HEK293 (cell line): ENCODE measurements around a stretch of chr2.

GRCh38 chr2:36583600-36584334 lies 14.2 kb downstream of the FEZ2 start:
- PRO-cap, result no peak
- RRBS, 2 experiments, result no CpG with 5 or more reads among the region's 6 CpGs

DNA sequence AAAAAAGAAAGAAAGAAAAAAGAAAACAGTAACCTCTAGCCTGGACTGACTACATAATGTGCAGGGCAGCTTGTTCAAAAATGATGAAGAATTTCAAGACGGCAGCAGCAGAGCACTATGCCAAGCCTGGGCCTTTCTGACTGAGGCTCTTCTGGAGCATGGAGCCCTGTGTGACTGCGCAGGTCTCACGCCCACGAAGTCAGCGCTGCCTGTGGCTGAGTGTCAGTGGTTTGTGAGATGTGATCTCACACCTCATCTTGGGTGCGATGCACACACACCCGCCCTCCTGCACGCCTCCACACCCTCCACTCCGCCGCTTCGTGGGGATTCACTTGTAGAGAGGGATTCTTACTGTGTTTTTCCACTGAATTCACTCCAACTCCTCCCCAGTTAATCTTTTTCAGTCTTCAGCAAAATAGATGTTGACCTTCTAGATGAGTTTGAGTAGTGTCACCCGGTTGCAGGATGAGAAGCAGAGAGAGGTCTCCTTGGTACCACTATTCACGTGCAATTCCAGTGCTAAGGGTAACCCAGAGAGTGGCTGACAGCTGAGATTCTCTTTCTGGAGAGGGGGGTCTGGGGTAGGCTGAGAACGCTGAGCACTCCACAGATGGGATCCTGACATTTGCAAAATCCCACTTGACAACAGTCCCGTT lies 104.0 kb downstream of the VIT start:
- PRO-cap, result no peak
- RRBS, 2 experiments, result no CpG with 5 or more reads among the region's 15 CpGs

DNA sequence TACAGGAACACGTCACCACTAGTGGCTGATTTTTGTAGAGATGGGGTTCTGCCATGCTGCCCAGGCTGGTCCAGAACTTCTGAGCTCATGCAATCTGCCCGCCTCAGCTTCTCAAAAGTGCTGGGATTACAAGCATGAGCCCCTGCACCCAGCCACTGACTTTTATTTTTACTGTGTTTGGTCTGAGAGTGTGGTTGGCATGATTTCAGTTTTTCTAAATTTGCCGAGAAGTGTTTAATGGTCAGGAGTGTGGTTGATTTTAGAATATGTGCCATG lies 100.2 kb downstream of the STRN start:
- PRO-cap, result no peak
- RRBS, 2 experiments, result no CpG with 5 or more reads among the region's 3 CpGs

DNA sequence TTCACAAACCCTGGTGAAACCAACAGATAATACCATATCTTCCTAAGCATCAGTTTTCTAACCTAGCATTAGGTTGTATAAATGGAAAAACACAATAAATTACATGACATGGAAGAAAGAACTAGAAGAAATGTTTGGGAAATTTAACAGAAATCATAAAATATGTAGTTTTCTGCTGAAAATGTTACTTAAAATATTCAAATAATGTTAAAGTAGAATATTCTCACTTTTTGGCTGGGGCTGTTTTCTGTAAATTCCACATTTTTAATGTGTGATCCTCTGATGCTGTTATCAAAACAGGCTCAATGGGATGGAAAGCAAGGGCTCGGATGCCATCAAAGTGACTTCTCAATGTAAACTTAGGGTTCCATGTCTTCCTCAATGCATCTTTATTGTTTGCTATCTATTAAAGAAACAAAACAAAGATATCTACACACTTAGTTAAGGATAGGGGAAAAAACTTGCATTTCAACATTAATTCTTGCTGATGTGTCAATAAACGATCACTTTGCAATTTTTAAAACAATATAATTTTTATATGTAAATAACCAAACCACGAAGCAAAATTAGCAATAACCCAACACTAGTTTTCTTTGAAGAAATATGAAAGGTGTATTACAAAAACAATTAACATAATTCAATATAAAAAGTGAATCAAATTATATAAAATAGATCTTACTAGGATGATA lies 96.9 kb downstream of the STRN start:
- PRO-cap, result no peak
- RRBS, 2 experiments, result no CpG with 5 or more reads among the region's 3 CpGs

DNA sequence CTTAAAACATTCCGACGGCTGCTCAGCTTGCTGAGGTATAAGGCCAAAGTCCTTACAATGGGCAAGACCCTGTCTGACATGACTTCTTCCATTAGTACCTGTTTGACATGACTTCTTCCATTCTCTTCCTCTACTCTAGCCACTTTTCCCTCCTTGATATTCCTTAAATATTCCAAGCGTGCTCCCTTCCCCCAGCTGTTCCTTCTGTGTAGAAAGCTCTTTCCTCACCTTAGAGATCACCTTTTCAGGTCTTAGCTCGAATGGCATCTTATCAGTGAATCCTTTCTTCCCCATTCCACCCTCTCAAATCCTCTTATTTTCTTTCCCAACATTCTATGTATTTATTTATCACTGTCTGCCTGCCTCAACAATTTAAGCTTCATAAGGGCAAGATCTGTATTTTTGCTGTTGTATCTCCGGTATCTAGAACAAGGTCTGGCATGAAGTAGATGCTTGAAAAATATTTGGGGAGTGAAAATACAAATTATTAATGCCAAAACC lies 4.6 kb downstream of the STRN start:
- PRO-cap, result no peak
- RRBS, 2 experiments, result no CpG with 5 or more reads among the region's 5 CpGs

DNA sequence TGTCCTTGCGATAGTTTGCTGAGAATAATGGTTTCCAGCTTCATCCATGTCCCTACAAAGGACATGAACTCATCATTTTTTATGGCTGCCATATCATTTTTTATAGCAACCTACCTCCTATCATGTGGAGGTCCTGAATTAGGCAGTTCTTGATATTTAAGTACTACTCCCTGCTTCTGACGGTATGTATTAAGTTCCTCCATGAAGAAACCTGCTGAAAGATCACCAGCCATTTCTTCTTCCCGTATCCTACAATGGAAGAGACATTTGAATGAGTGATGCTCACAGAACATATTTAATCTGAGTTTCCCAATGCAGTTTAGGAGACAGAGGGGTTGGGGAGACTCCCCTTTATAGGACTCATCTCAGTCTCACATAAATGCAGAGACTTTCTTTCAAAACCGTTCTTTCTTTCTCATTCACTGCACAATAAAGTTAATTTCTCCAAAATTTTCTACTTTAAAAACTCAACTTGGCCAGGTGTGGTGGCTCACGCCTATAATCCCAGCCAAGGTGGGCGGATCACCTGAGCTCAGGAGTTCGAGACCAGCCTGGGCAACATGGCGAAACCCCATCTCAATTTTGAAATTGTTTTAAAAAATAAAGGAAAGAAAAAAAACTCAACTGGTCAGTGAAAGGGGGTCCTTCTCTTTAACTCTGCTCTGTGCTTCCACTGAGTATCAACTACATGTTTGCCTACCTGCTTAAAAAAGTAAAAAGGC lies 9.0 kb downstream of the EIF2AK2 start:
- PRO-cap, result no peak
- RRBS, 2 experiments, result no CpG with 5 or more reads among the region's 8 CpGs

GRCh38 chr2:37227657-37228004 lies 3.8 kb downstream of the CEBPZ start:
- PRO-cap, result no peak
- RRBS, 2 experiments, result no CpG with 5 or more reads among the region's 3 CpGs

DNA sequence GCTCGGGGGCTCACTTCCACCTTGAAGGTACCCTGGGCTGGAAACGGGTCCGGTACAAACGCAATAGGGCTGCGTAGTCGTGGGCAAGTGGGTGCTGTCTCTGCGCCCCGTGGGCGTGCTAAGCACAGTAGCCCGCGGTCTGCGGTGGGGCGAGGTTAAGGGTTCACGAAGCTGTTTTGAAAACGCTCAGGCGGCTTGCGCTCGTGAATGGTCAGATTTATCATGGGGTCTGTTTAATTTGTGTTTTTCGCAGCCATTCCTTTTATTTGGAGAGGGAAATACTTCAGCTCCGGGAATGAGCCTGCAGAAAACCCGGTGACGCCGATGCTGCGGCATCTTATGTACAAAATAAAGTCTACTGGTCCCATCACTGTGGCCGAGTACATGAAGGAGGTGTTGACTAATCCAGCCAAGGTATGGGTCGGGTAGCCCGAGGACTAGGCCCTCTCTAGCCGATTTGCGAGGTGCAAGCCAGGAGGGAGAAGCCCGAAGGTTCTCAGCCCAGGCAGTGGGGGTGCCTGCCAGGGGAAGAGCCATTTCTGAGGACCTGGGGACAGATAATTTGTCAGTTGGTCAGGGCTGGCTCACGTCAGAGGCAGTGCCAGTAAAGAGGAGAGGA lies 504 bp downstream of the NDUFAF7 start:
- PRO-cap, result bidirectional peak, plus-strand start at position 125 of the sequence, minus-strand start at position 143 of the sequence
- RRBS, 2 experiments, result under 1 to 2% methylated on average over 3 of the region's 31 CpGs

DNA sequence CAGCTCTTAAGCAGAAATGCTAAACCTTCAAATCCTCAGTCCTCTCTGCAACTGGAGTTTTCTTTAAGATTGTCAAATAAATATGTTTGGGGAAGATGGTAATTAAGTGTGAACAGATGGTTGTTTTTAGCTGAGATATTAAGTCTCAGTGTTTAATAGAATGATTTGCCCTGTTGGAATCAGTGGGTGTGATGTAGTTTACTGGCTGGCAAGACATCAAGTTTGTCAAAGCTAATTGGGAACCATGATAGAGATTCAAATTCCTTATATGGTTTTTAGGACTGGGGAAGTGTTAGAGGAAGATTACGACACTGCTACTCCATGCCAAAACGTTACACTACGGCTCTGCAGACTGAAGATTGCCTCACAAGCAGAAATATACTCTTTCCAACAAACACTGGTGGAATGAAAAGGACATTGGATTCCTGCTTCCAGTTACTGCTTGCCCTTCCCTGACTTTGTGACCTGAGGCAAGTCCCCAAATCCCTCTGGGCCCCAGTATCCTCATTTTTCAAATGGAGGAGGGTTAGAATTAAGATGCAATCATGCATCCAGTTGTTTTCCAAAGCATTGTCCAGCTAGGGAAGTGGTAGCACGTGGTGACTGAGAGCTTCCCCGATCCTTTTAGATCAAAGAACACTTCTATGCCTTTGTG lies 147.6 kb downstream of the CDC42EP3 start:
- PRO-cap, result no peak
- RRBS, 2 experiments, result no CpG with 5 or more reads among the region's 5 CpGs

DNA sequence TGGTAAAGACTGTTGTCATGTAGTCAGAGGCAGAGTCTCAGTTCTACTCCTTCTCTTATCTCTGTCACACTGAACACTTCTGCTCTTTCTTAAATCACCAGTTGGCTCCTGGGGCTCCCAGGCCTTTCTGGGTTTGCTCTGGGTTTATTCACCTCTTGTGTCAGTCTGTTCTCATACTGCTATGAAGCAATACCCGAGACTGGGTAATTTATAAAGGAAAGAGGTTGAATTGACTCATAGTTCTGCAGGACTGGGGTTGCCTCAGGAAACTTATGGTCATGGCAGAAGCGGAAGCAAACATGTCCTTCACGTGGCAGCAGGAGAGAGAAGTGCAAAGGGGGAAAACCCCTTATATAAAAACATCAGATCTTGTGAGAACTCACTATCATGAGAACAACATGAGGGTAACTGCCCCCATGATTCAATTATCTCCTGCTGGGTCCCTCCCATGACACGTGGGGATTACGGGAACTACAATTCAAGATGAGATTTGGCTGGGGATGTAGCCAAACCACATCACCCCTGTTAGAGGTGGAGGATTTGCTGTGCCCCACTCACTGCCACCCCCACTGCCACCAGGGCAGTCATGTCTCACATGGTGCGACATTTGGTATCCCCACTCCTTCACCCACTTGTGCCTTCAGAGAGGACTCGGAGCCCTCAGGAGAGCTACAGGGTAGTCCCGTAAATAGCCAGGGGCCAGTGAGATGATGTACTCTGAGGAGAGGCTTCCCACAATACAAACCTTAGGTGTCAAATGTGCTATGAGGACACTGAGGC lies 35.8 kb downstream of the CDC42EP3 start:
- PRO-cap, result no peak
- RRBS, 2 experiments, result no CpG with 5 or more reads among the region's 8 CpGs

DNA sequence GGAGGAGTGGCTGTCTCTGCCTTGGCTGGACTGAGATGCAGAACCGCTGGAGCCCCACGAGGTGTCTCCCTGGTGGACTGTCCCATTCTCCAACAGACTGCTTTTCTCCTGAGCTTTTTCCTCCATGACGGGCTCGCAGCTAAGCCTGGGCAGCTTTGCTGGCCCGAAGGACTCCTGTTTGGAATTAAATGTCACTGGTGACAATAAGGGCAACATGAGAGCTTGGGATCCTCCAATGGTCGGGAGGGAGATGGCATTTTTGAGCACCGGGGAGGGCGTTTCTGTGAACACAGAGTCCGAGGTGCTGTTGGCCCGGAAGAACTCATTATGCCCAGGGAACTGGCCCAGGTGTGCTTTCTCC lies 25.4 kb downstream of the CDC42EP3 start:
- PRO-cap, result no peak
- RRBS, 2 experiments, result 97% methylated on average over 3 of the region's 10 CpGs; no CpG with 5 or more reads in 1 of the 2 experiments

- PRO-cap, result no peak
- RRBS, 2 experiments, result no CpG with 5 or more reads among the region's 12 CpGs
Observed at GRCh38 chr2:37656409-37657562, 14.7 kb downstream of the CDC42EP3 start.

DNA sequence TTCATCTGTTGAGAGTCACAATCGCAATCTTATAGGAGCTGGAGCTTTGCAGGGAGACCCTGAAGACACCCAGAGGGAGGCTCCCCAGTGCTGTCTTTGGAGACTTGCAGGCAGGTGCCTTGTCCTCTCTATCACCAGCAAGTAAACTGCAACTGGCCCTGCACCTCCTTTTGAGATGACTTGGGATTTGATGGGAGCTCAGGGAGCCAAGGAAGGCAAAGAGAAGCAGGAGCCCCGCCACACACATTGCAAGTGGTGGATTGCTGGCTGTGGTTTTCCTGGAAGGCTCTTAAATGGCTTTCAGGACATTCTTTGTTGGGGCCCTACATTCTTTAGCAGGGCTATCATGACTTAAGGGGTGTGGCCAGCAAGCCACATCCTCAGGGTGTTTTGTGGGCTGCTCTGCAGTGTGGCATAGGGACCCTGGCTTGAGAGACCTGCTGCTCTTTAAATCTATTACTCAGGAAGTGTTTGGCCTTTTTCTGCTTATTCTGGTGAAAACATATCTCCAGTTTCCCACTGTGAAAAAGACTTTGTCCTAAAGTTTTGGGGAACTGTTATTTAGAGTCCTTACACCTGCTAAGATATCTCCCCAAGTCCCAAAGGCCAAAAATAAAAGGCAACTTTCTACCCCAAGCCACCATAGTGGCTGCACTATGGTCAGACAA lies 40.0 kb upstream of the CDC42EP3 start:
- PRO-cap, result no peak
- RRBS, 2 experiments, result no CpG with 5 or more reads among the region's 2 CpGs

- PRO-cap, result no peak
- RRBS, 2 experiments, result no CpG with 5 or more reads among the region's 1 CpG
Observed at GRCh38 chr2:37758083-37758283, 86.5 kb upstream of the CDC42EP3 start.

DNA sequence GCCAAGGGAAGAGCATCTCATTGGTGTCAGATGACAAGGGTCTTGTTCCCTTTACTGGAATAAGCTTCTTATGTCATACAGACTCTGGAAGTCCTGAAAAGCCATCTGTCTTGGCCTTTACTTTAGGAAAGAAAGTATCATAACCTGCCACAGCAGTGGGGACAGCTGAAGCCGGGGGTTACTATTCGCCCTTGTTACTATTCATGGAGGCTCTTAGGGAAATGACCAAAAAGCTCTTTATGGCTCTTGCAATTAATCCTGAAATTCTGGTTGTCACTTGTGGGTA lies 96.8 kb upstream of the RMDN2 start:
- PRO-cap, result no peak
- RRBS, 2 experiments, result no CpG with 5 or more reads among the region's 2 CpGs

DNA sequence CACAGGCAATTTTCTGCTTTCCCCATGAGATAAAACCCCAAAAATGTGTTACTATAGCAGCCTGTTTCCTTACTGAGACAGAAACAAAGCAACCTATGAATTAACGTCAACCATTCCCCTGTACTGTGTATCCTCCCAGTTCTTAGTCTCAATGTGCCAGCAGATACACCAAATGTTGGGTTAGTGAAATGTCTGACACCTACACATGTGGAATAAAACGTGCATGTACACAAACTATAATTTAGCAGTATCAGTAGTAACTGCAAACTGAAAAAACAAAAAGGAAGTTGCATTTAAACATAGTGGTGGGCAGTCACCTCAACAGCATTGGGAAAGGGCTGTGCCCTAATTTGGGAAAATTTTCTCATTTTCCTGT lies 73.1 kb upstream of the RMDN2 start:
- PRO-cap, result no peak
- RRBS, 2 experiments, result no CpG with 5 or more reads among the region's 2 CpGs

DNA sequence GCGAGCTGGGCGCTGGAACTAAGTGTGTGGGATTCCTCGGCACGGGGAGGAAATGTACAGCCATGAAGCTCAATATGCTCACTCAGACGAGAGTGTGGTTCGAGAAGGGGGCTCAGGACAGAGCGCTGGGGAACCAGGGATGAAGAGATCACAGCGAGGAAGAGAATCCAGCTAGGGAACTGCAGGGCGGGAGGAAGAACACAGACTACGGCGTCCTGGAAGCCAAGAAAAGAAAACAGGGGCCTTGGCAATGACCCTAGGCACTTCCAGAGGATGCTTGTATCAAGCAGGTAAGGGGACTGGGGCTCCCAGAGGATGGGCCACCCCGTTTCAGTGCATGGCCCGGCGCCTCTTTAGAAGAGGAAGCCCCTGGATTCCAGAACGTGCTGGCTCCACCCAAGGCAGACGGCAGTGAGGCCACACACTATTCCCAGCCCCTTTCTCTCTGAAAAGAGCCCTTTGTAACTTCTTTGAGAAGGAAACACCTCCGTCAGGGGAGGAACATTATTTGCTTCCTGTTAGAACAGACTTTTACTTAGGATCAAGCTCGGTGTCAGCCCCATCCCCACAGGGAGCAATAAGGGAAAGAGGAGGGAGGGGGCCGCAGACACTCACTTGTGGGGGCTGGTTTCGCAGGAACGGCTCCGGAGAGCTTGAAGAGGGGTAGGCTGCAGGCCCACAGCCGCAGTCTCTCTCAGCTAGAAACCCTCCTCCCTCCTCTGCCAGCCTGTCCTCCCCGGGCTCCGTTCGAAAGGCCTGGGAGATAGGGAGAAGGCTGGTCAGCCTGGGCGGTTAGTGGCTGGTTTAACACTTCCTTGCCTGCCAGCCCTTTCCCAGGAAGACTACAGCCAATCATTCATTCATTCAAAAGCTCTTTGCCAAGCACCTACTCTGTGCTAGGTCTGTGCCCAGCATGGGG lies 49.7 kb upstream of the RMDN2 start:
- PRO-cap, result no peak
- RRBS, 2 experiments, result 70 to 97% methylated on average over 2 of the region's 27 CpGs

- PRO-cap, result no peak
- RRBS, 2 experiments, result no CpG with 5 or more reads among the region's 5 CpGs
Observed at GRCh38 chr2:37916331-37916656, 8.8 kb upstream of the RMDN2 start.

DNA sequence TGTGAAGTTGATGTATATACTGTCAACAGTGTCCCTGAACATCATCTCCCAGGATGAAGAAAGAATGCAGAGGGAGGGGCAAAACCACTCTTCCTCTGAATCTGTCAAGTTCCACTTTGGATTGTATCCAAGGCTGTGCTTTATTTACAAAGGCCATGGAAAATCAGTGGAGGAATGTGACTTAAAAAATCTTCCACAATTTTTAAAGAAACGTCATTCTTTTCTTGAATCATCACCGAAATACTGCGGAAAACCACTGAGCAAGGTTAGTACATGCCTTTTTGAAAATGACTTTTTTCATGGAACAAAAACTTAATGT lies 4.4 kb upstream of the RMDN2 start:
- PRO-cap, result no peak
- RRBS, 2 experiments, result no CpG with 5 or more reads among the region's 3 CpGs

DNA sequence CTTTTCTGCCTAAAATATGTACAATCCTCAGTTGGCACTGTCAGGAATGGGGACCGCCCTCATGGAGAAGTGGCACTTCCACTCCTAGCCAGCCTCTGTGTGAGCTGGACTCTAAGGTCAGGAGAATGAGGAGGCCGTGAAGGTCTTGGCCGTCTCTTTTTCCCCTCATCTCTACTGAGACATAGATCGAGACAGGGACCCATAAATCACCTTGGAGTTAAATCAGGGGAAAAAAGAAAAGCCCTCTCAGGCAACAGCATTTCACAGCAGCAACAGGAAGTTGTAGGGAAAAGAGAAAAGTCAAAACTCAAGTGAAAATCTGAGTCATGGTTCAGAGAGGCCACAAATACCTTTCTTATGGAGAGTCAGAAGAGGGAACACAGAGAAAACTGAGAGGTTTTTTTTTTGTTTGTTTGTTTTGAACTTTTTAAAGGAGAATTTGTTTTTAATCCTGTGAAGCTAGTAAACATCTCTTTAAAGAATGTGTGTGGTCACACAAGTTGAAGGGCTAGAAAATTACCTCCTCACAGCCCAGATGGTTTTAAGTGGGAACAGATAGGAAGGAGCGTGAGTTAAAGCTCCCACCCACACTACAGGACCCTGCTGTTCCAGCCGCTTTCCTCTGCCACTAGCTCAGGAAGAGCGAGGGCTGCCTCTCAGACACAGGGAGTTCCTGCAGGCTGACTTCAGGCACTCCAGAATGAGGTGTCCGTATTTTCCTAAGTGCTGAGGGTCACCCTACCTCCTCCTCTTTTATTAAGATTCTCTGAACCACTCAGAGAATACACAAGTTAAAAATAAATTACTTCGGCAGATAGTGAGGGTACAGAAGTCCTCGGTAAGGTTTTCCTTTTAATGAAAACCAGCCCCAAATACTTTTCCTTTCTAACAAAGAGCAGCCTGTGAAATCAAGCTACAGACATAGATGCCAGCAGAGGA lies 30.7 kb upstream of the CYP1B1 start:
- PRO-cap, result no peak
- RRBS, 2 experiments, result no CpG with 5 or more reads among the region's 10 CpGs